Cardiac atrium fibroblast (primary cell): ENCODE results near the gene ST3GAL5.

GRCh38 chr2:85307379-85308175 lies 20.2 kb downstream of the TGOLN2 start:
- RAMPAGE, long total RNA, result no peak

DNA sequence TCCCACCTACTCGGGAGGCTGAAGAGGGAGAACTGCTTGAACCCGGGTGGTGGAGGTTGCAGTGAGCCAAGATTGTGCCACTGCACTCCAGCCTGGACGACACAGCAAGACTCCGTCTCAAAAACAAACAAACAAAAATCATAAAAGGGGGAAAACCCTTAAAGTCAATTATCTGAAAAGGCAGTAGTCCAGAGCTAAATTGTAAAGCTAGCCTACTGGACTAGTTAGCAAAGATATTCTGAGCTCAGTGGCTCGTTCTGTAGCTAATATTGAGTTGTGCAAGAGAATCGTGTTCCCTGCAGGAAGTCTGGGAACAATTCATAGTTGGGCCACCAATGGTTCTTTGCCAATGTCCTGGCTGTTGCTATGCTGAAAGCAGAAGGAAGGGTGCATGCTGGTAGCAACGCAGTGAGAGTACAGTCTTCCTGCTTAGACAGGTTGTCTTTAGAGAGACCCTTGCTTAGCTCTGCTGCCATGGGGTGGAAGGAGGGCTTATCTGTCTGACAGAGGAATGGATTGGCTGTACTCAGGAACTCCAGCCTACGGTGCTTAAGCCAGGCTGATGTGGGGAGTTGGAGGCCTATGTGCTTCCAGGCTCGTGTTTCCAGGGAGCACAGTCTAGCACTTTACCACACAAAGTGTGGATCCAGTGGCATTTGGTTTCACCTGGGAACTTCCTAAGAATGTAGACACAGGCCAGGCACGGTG lies 4.2 kb downstream of the TGOLN2 start:
- RAMPAGE, long total RNA, result no peak

DNA sequence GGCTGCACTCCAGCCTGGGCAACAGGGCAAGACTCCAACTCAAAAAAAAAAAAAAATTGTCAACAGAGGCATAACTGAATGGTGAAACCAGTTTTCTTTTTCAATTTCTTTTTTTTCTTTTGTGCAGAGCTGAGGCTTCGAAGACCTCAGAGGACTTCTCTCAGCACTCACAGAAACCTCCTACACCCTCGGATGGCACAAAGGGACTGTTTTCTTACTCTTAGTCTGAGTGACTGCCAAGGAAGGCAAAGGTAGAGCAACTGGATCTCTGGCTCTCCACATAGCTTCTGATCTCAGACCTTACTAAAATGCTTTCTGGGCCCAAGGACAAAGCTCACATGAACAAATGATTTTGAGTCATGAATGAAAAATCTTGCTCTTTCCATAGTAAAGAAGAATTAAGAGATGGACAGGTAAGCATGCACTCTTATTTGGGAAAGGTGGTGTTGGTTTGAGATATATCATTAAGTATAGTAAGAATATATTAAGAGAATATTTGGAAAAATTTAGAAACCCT lies 2.3 kb downstream of the ELMOD3 start:
- RAMPAGE, long total RNA, result no peak

DNA sequence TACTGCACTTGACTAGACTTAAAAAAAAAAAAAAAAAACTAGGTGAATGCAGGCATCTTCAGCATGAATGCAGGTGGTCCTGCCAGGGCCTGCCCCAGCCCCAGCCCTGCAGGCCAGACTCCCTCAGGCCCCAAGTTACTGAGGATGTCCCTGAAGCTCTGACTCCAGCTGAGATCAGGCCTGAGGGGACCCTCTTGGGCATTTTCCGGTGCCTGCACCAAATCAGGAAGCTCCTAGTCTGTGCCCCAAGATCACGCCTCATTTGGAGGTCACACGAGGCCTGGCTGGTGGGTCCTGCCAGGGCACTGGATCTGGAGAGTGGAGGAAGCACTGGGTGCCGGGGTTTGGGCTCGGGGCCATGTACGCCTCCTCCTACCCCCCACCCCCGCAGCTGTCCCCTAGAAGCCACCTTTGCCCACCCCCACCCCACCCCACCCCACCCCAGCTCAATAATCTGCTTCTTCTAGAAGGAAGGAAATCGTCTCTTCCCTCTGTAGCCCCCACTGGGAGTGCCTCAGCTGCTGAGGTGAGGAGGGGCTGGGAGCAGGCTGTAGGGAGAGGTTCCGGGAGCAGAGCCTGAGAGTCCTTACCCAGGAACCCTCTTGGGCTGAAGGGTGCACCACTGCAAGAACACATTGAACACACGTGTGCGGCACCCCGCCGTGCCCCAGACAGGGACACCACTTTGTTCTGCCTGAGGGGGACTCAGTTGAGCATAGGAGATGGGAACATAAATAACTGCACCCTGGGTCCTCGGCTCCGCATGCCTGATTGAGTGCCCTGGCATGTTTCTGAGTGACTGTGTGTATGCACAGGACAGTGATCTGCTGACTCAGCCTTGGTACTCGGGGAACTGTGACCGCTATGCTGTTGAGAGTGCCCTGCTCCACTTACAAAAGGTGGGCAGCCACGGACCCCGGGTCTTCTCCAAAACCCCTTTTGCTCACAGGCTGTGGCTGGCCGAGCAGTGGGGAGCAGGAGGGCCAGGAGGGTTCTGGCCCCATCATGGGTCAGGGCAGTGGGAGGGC lies 16.4 kb downstream of the SH2D6 start:
- RAMPAGE, long total RNA, result no peak

DNA sequence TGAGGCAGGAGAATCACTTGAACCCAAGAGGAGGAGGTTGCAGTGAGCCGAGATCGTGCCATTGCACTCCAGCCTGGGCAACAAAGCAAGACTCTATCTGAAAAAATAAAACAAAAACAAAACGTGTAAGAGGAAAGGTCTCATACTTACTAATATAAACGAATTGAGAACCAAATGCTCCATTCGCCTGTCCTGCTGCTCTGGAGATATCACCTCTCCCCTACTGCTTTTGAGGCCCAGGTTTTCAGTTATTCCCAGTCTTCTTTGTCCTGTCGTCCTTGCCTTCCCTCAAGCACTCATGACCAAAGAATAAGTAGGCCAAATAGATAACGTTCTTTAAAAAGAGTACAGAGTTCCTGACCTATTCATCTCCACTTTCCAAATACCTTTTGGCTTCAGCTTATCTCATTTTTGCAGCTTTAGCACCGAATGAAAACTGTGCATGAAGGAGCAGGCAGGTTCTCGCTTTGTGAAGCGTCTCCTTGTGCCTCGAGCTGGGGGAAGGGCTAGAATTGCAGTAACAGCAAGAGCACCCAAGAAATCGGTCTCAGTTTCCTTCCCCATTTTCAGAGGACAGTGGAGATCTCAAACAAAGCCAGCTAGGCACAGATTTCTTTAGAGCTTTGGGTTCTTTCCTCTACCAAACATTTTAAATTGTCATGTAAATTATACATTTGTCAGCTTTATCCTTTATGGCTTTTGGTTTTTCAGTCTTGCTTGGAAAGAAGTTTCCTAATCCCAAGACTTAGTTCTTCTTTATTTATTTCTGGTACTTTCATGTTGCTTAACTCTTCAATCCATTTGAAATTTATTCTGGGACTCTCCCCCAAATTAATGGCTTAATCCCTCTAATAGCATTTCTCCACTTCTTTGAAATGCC lies 38.8 kb upstream of the MAT2A start:
- RAMPAGE, long total RNA, result no peak

DNA sequence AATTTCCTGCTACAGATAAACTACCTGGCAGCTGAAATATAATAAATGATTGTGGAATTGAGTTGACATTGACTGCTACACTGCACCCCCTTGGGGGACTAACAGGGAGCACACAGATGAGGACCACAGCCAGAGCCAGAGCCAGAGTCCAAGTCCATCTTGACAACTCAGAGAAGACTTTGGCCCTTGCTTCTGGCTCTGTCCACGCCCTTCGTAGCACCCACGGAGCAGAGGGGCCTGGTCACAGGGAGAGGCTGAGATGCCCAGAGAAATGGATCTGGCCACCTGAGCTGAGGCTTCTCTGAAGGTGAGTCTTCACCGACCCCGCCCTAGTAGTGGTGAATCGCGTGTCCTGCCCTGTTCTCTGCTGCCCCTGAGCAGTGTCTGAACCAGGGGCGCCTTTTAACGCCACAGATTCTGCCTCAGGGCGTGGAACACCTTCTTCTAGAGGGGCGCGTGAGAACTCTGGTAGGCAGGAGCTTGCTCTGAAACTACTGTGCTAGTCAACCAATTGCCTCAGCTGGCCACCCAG lies 35.7 kb upstream of the MAT2A start:
- RAMPAGE, long total RNA, result no peak

DNA sequence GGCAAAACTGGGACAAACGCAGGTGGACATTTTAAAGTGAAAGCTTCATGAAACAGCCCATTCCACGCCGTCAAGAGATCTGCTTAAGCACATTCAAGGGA lies 984 bp upstream of the MAT2A start:
- RAMPAGE, long total RNA, result no peak

DNA sequence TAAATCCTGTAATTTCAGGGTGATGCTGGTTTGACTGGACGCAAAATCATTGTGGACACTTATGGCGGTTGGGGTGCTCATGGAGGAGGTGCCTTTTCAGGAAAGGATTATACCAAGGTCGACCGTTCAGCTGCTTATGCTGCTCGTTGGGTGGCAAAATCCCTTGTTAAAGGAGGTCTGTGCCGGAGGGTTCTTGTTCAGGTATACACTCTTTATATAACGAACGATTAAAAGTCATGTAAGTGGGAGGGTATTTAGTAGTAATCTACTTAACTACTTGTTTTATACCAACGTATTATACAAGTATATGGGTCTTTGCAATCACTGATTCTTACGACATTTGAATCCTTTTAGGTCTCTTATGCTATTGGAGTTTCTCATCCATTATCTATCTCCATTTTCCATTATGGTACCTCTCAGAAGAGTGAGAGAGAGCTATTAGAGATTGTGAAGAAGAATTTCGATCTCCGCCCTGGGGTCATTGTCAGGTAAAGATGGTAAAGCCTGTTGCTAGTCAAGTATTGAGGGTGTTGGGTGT lies 3.6 kb downstream of the MAT2A start:
- RAMPAGE, long total RNA, result no peak

GRCh38 chr2:85590979-85591363 lies 4.6 kb upstream of the RNF181 start:
- RAMPAGE, long total RNA, result no peak

DNA sequence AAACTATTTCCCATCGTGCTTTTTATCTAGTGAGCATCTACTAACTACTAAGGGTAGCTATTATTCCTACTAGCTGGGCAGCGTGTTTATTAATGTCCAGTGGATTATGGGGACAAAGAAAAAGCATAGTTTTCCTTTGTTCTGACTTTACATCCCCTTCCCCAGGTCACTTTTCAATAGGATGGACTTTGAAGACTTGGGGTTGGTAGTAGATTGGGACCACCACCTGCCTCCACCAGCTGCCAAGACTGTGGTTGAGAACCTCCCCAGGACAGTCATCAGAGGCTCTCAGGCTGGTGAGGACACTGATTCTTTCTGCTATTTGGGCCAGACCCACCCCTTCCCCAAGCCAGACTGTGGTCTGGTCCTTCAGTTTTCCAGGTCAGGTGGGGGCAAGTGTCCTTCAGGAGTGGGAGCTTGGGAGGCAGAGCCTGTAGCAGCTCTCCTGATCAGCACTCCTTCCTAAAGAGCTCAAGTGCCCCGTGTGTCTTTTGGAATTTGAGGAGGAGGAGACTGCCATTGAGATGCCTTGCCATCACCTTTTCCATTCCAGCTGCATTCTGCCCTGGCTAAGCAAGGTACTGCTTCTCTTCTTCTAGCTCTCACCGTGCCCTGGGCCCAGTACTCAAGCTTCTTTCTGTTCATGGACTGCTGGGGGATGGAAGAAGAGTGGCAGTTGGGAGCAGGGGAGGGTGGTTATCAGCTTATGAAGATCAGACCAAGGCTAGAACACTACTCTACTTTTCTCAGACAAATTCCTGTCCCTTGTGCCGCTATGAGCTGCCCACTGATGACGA lies 1.0 kb downstream of the RNF181 start:
- RAMPAGE, long total RNA, result no peak

- RAMPAGE, long total RNA, result no peak
Measured at GRCh38 chr2:85660916-85661958, 6.8 kb downstream of the SFTPB start.

- RAMPAGE, long total RNA, result no peak
Measured at GRCh38 chr2:85714416-85714870, 20.3 kb downstream of the GNLY start.

GRCh38 chr2:85754200-85754415 lies 317 bp downstream of the ATOH8 start:
- RAMPAGE, long total RNA, result no peak

- RAMPAGE, long total RNA, result no peak
Measured at GRCh38 chr2:85773085-85773700, 19.4 kb downstream of the ATOH8 start.

- RAMPAGE, long total RNA, result no peak
Measured at GRCh38 chr2:85793116-85793474, 39.3 kb downstream of the ATOH8 start.

DNA sequence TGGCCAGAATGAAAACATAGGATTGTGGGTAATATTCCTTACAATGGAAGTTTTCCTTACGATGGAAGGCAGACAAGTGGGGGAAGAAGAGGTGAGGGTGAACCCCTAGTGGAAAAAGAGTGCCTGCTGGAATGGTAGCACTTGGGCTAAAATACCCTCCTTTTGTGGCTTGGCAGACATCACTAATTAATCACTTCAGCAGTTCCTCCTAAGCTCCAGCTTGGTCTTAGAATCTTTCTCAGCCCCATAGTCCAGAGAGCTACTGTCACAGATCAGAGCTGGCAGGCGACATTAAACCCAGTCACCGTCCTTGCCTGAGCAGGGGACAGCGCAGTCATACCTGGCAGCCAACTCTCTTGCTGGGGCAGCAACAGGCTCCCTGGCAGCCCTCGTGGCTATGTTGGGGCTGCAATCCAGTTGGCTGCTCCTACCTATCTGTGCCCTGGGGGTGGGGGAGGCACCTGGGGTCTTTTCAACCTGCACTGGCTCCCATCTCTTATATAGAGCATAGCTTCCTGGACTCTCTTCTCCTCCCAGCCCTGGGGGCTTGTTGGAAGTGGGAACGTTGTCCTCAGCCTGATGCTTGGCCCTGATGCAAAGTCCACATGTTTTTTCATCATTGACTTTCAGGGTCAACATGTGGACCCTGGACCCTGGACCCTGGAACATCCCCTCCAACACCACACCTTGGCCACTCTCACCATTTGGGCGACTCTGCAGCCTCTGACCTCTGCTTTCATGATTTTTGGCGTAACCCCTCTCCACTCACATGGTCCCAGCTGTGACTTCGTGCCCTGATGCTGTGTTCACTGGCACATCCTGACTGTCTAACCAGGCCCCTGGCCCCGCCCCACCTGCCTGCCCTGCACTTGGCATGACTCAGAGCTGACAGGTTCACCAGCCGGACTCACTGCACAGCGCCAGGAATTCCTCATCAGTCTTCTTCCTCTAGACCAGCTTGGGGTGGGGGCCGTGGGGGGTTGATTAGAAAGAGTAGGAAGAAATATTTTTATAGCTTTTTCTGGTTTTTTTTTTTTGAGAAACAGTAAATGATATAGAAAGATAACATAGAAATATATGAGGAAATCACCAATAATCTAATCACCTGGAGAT lies 45.6 kb downstream of the ATOH8 start:
- RAMPAGE, long total RNA, result no peak

DNA sequence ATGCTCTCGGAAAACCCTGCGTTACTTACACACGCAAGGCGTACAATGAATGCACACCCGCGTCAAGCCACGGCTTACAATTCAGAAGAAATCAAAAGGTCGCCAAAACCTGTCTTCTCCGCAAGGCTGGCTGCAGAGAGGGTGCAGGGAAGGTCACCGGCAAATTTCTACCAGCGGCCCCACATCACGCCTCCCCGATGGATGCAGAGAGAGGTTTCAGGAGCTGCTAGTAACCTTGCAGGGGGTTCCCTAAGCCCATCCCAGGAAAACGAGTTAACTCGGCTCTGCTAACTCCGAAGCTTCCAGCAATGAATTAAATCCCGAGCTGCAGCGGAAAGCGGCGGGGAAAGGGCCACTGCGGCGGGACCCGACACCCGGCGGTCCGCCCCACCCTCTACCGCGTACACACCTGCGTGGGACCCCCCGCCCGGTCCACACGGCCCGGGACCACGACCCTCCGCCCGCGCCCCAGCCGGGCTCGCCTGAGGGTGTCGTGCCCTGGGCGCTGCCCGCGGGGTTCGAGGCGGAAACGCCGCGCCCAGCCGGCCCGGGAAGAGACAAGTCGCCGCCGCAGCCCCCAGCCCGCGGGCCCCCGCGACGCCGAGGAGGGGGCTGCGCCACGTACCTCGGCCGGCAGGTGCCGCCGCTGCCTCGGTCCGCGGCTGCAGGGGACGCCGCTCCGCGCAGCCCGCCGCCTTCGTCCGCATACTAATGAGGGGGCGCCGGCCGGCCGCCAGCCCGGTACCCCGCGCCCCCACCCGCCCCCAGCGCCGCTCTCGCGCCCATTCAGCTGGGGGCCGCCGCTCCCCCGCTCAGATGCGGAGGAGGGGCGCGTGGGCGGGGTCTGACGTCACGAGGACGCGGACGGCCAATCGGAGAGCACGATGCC lies at the start of gene ST3GAL5:
TSS of gene ST3GAL5 (minus strand) at position 792 of the 889 bp plus-strand sequence.
- RAMPAGE, long total RNA, result no peak

GRCh38 chr2:85951534-85952381 lies 63.0 kb upstream of the ST3GAL5 start:
- RAMPAGE, long total RNA, result no peak

- RAMPAGE, long total RNA, result no peak
Measured at GRCh38 chr2:86028451-86029254, 77.0 kb downstream of the POLR1A start.

GRCh38 chr2:86035729-86036298 lies 69.9 kb downstream of the POLR1A start:
- RAMPAGE, long total RNA, result no peak